Bronchus fibroblast of lung (primary cell): ENCODE results near the genes UAP1L1, MAN1B1 and TMEM210.

DNA sequence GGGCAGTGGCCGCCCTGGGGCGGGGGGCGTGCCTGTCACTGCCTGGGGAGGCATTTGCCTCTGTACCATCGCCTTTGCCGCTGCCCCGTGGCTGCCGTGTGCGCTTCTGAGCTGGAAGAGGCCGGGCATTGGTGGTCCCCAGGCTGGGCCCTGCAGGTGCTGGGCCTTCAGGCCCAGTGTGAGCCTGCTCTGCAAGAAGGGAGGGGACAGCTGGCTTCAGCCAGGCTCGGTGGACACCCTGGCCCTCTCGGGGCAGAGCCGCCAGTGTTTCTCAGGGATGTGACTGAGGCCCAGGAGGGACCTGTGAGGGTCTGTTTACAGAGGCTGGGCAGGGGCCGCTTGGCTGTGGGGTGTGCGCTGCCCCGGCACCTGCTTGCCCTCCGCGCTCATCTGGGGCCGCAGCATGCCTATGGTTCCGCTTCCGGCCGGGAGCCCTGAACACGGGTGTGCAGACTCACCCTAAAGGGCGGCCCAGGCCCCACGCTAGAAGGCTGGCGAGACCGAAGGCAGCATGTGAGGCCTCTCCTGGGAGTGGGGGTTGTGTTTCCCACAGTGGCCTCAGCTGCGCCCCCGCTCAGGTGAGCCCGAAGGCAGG, 1.6 kb upstream of the AJM1 start:
- RAMPAGE, long total RNA: no peak

DNA sequence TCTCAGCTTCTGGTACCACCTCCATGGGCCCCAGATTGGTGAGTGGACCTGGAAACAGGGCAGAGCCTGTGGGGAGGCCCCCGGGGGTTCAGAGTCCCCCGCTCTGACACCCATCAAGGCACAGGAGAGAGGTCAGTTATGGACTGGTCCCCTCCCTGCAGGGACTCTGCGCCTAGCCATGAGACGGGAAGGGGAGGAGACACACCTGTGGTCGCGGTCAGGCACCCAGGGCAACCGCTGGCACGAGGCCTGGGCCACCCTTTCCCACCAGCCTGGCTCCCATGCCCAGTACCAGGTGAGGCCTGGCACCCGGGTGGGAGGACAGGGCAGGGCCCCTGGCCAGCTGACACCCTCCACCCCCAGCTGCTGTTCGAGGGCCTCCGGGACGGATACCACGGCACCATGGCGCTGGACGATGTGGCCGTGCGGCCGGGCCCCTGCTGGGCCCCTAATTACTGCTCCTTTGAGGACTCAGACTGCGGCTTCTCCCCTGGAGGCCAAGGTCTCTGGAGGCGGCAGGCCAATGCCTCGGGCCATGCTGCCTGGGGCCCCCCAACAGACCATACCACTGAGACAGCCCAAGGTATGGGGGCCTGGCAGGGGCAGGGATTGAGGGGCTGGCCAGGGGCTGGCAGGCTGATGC, 5.0 kb downstream of the MAMDC4 start:
- RAMPAGE, long total RNA: no peak

- RAMPAGE, long total RNA: no peak
Observed at GRCh38 chr9:136982061-136982338, 793 bp upstream of the LCNL1 start.

DNA sequence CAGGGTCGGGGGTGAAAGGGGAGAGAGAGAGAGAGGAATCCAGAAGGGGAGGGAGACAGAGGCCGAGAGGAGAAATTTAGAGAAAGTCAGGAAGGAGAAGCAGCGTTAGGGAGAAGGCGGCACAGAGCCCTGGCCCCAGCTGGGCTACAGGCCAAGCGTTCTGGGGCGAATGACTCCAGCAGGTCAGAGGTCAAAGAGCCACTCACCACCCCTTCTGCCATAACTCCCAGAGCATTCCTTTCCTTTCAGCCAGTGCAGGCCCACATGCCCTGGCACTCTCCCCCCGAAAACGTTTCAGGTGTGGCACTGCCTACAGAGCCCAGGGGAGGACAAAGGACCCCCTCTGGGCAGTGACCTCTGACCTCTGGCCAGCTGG, 5.0 kb downstream of the ABCA2 start:
- RAMPAGE, long total RNA: no peak

DNA sequence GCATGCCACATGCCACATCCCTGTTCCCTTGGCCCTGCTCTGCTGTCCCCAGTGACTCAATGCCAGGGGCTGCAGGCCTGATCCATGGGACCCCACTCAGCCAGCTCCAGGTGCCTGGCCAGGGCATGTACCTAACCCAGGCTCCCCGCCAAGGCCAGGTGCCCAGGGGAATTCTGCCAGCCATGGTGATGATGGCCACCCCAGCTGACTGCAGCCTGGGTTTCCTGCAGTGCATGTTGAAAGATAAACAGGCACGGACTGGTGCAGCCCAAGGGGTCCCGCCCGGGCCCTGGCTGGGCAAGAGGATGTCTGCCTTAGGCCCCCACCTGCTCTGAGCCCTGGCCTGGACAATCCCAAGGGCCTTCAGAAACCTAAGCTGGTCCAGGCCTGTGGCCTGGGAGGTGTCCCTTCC, 1.2 kb downstream of the ABCA2 start:
- RAMPAGE, long total RNA: no peak

- RAMPAGE, long total RNA: no peak
Observed at GRCh38 chr9:137033875-137034518, 2.1 kb upstream of the FUT7 start.

DNA sequence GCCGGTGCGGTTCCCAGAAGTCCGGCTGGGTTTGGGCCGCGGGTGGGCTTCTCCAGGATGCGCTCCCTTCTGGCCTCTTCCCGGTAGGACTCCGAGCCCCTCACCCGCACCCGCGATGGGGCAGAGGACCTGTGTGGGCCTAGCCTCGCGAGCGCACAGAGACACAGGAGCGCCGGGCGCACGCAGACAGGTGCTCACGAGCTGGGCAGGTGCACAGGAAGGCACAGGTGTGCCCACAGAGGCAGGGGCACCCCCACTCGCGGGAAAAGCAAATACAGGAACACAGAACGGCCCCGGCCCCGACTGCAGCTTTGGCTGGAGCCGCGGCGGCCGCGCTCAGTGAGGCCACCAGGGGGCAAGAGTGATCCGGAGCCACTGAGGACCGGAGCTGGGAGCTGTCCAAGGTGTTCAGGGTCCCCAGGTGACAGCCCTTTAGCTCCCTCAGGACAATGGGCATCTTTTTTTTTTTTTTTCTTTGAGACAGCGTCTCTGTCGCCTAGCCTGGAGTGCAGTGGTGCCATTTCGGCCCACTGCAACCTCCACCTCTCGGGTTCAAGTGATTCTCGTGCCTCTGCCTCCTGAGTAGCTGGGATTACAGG, 477 bp upstream of the NPDC1 start:
- RAMPAGE, long total RNA: no peak

GRCh38 chr9:137076742-137077840, at the start of gene UAP1L1:
Gene UAP1L1 (plus strand): TSS chr9:137077517.
- RAMPAGE, long total RNA: no peak

DNA sequence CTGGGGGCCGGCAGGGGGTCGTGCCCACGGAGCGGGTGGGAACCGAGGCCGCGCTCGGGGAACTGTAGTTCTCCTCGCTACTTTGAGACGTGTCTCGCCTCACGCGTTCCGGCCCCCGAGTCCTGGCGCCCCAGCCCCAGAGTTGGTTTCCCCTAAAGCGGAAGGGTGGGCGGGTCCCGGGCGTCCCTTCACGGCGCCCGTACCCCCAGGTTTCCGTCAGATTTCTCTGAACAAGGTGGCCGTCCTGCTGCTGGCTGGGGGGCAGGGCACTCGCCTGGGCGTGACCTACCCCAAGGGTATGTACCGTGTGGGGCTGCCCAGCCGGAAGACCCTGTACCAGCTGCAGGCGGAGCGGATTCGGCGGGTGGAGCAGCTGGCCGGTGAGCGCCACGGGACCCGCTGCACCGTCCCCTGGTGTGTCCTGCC, 537 bp downstream of the UAP1L1 start:
- RAMPAGE, long total RNA: no peak

- RAMPAGE, long total RNA: no peak
Observed at GRCh38 chr9:137082723-137083385, 3.9 kb upstream of the MAN1B1 start.

- RAMPAGE, long total RNA: start-site peak on the plus strand at chr9:137086965-137086988, 359 and 423 reads in 2 replicates; start-site peak on the plus strand at chr9:137087059-137087077, 32 and 90 reads in 2 replicates
Observed at GRCh38 chr9:137086515-137087234, at the start of gene MAN1B1. Gene MAN1B1 (plus strand): TSS chr9:137086985.

GRCh38 chr9:137150063-137150380, 11.1 kb downstream of the GRIN1 start:
- RAMPAGE, long total RNA: no peak

- RAMPAGE, long total RNA: no peak
Observed at GRCh38 chr9:137171917-137172285, at the start of gene TMEM210. Gene TMEM210 (minus strand): TSS chr9:137172056.

- RAMPAGE, long total RNA: no peak
Observed at GRCh38 chr9:137187462-137188126, 766 bp downstream of the ANAPC2 start.

GRCh38 chr9:137194320-137194772, 5.9 kb downstream of the SSNA1 start:
- RAMPAGE, long total RNA: no peak

GRCh38 chr9:137197828-137198202, 2.7 kb downstream of the TPRN start:
- RAMPAGE, long total RNA: no peak

GRCh38 chr9:137294685-137295068, 7.4 kb downstream of the NRARP start:
- RAMPAGE, long total RNA: no peak

DNA sequence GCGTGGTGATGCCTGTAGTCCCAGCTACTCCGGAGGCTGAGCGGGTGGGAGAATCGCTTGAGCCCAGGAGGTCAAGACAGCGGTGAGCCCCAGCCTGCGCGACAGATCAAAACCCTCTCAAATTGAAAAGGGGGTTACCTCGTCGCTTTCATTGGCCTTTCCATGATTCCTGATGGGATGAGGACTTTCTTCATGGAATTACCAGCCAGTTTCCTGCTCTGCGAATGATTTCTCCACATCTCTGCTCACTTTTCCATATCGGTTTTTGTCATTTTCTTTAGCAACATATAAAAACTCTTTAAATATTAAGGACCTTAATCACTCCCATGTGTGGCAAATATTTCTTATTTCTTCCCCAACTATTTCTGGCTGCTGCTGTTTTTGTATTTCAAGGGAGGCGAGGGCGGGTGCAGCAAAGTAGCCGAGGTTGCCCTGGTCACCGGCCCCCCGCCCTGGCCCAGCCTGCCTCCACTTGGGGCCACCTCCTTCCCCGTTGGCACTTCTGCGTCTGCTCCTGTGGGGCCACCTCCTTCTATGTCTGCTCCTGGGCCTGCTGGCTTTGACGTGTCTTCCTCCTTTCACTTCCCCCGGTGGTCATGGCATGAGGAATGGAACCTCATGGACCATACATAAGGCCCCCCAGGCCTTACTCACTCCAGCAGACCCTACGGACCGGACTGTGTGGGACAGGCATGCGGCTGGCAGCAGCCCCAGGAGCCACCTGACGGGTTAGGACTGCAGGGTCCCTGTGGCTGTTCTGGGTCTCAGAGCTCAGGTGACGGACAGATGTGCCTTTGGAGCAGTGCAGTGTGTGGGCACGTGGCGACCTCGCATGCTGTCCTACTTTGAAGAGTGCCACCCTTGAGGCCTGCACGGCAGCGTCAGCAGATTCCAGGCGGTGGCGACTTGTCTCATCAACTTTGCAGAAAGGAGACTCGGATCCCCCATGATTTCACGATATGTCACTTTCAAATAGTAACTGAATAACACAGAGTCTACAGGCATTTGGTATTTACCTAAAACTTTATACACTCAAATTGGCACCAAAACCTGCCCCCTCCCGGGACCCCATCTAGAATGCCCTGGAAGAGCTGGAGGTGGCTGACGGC, 5.8 kb upstream of the ENTPD8 start:
- RAMPAGE, long total RNA: no peak

DNA sequence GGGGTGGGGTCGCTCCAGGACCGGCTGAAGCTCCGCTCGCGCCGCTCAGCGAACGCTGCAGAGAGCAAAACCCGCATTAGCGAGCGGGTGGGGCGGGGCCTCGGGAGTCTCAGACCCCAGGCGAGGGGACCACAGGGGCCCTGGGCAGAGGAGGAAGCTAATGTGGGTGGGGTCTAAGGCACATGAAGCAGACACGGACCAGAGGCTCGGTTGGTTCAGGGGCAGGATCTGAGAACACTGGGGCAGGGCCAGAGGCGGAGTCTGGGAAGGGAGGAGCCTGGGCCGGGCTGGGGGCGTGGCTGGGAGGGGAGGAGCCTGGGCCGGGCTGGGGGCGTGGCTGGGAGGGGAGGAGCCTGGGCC, 5.4 kb downstream of the NSMF start:
- RAMPAGE, long total RNA: no peak

- RAMPAGE, long total RNA: no peak
Observed at GRCh38 chr9:137494032-137494568, 35.0 kb upstream of the NSMF start.